ENCODE data around the gene PSD.

- PRO-cap = no peak
- RAMPAGE, long total RNA, 4 experiments = no peak in any of the 4 experiments
Measured at GRCh38 chr10:101046678-101047099, 15.1 kb upstream of the KAZALD1 start.

DNA sequence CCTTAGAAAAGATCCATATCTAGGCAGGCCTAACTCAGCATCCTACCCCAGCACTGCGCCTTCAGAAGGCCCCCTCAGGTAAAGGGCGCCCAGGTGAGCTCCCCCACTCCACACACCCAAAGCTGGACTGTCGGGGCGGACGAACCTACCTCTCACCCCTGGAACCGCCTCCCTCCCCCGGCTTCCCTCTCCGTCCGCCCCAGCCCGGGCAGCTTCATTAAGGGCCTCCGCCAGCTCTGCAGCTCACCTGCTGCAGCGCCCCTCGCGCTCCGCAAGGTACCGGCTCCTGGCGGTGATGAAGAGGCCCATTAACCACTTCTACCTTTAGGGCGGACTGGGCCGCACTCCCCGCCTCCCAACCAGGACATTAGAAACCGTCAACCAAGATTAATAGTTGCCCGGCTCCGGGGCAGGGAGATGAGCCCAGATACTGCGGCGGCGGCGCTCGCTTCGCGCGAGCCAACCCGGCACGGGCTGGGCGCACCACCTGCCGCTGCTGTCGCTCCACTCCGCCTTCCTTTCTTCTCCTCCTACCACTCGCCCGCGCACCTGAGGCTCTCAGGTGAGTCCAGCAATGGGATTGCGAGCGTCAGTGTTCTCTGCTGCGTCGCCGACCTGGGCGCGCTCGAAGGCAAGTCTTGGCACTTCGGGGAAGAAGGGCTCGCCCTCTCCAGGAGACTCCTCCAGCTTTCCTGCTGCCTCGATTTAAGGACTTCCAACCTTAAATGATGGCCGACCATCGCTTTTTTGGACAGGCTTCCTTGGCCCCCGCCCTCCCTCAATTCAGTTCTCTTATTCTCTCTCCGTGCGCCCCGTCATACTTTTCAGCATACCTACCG, 13.7 kb upstream of the KAZALD1 start:
- PRO-cap = no peak
- RAMPAGE, long total RNA, 4 experiments = no peak in any of the 4 experiments

DNA sequence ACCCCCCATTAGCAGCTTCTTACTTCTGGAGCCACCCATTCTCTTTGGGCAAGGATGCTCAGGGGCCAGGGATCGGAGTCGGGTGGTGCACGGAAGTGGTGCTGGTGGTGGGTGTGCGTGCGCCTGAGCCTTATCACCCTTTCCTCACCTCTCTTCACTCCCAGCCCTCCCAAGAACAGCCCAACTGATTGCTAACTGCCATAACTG, 286 bp downstream of the KAZALD1 start:
- PRO-cap = no peak
- RAMPAGE, long total RNA, 4 experiments = no peak in any of the 4 experiments

DNA sequence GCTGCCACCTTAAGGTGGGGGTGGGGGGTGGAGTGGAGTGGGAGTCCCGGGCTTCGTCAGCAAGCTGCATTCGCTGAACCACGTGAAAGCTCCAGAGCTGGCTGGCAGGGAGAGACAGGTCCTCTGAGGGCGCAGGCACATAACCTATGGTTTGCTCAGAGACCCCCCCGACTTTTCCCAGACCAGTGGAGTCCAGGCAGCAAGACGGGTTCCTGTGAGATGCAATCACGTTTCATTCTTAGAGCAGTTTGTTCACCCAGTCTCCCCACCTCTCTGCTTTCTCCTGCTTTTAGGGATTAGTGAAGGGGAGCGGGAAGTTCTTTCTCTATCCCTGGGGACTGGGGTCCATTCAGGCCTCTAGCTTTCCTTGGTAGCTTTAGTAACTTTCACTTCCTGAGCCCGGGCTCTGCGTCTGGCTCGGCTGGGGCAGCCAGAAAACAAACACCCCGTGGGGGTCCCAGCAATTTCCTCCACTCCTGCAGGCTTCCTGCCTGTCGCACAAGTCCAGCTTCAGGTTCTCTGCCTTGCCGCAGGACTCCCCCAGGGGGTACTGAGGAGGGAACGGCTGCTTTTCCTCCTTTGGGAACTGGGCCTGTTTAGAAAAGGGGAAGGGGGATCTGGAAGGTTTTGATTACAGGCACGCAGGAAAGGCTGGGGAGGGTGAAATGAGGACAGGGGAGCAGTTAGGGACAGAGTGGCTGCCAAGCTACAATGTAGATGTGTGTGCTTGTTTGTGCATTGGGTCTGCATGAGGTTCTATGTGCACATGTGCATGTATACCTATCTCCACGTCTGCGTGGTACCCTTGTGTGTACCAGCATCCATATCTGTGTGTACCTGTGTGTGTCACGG, 1.7 kb downstream of the KAZALD1 start:
- PRO-cap = no peak
- RAMPAGE, long total RNA, 4 experiments = no peak in any of the 4 experiments

DNA sequence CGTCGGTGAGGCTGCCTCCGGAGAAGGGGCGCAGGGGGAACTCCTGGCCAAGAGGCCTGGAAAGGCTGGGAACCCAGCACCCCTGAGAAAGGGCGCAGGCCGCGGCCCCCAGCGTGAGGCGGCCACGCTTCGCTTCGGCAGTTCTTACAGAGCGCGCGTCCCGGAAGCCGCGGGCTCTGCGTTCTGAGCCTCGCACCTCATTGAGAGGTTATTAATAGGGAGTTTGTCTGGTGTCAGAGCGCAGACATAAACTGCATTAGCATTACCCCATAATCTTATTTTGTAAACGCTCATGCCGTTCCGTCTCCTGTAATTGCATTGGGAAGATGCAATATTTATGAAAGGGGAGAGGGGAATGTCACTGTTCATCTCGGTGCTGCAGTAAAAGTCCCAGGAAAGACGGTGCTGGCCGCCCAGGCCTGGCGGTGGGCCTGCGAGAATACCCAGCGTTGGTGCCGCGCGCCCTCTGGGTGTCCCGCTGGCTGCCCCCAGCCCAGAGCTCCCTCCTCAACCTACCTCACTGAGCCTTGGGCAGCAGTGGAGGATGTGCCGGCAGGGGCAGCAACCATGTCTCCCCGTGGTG, 9.7 kb upstream of the TLX1 start:
- PRO-cap = no peak
- RAMPAGE, long total RNA, 4 experiments = no peak in any of the 4 experiments

DNA sequence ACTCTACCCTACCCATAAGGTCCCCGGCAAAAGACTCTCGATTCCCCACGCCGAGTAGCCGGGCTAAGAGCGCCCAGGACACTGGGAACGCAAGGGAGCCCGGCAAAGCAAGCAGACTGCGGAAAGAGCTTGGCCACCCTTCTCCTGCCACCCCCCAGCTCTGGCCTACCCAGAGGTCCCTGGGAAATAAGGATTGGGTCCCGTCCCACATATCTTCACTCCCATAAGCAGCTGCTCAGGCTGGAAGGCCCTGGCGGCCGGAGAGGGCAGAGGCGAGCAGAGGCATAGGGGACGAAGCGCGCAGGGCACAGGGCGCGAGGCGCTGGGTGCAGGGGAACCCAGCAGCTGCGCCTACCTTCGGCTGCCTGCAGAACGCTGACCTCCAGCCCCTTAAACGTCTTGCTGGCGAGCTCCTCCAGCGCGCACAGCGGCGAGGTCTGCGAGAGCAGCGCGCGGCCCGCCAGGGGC, 1.1 kb downstream of the LBX1 start:
- PRO-cap = no peak
- RAMPAGE, long total RNA, 4 experiments = no peak in any of the 4 experiments

DNA sequence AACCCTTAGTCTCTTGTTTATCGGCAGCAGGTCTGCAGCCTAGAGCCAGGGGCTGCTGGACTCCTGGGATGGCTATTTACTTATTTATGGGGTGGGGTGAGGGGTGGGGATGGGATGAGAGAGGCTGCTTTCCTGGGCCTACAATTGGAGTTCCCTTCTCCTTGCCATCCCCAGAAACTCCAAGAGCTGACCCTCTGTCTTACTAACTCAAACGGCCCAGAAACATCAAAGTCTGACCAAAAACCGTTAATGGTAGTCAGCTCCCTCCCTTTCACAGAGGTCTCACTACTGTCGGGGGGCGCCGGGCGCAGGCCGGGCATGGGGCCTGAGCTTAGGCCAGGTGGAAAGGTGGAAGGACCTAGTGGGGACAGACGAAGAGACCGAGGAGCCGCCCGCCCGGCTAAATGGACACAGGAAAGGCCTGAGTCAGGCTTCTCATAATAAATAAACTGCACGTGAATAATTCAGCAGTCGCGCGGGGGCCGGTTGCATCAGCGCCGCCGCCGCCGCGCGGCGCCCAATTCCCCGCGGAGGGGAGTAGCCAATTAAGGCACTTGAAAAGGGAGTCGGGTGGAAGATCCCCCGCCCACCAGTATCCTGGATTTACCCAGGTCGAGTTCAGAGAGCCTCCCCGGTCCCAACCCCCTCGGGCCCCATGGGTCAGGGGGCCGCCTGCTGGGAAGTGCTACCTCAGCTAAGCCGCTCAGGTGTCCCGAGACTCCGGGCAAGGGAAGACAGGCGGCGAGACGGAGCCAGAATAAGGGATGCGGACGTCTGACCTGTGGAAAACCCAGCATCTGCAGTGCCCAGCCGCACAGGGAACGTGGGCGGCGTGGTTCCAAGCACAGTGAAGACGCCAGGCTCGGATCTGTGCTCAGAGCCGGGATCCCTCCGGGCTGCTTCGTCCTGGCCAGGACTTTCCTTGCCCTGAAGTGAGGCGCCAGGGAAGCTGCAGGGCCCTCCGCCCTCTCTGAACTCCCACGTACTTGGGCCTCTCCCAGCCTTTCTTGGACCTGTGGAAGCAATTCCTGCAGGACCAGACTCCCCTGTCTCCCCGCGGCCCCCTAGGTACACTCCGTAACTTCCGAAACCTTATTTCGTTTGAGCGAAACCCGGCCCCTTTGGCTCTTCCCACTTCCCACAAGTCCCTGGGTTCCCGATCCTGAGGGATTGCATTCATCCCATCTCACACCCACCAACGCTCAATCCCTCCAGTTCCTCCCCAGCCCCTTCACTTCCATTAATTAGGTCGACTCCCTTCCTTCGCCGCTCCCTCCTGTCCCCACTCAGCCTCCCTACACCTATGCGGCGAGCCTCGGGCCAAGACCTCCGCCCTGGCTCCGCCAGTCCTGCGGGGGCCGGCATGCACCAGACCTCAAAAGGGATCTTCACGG, 7.2 kb upstream of the LBX1 start:
- PRO-cap = no peak
- RAMPAGE, long total RNA, 4 experiments = no peak in any of the 4 experiments

GRCh38 chr10:101651309-101651545, 43.7 kb downstream of the FBXW4 start:
- PRO-cap = no peak
- RAMPAGE, long total RNA, 4 experiments = no peak in any of the 4 experiments

DNA sequence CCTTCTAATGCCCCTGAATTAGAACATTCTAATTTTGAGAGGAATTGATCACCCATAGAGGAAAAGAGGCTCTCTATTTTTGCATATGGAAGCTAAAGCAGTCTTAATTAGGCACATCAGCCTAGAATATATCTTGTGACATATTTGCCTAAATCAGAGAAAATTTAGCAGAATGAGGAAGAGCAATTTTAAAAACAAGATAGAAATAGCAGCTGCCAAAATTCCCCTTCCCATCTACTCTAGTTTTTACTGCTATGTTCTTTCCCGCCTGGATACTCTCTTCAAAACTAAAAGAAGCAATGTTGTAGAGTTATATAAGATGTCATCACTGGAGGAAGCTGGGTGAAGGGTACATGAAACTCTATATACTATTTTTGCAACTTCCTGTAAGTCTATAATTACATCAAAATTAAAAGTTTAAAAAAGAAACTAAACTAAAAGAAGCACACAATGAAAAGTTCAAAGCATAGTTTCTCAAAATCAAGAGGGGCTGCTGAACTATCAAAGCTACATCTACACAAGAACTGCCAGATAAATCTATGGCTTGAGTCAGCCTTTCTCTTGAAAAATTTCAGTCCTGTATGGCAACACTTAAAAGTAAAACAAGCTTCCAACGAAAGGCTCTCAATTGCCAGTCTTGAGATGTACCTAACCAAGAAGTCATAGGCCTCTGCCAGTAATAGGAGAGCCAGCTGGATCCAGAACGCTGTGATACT, 86.9 kb downstream of the ARMH3 start:
- PRO-cap = no peak
- RAMPAGE, long total RNA, 4 experiments = no peak in any of the 4 experiments

DNA sequence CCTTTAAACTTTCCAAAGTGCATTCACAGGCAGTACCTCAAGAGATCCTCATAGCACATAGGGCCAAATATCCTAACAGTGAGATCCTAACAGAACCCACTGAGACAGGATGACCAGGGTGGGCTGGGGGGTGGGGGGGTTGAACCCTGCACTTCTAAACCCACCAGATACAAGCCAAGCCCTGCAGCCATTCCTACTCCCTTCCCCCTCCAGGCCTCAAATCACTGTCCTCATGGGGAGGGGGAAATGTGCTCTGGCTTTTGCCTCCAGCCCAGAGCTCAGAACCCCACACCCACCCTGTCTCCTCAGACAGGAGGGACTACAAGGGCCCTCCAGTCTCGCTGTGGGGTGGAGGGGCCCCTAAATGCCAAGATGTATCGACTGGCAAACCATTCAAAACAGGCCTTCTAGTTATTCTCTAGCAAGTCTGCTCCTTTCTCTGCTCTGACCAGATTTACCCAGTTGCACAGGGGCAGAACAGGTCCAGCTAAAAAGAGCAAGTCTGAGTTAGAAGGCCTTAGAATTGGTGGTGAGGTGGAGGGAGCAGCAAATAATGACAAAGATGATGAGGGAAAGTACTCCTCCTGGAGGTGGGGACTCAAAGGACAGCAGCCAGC, 3.2 kb downstream of the LDB1 start:
- PRO-cap = no peak
- RAMPAGE, long total RNA, 4 experiments = no peak in any of the 4 experiments

- PRO-cap = no peak
- RAMPAGE, long total RNA, 4 experiments = no peak in any of the 4 experiments
Measured at GRCh38 chr10:102121805-102121994, 1.5 kb upstream of the LDB1 start.

DNA sequence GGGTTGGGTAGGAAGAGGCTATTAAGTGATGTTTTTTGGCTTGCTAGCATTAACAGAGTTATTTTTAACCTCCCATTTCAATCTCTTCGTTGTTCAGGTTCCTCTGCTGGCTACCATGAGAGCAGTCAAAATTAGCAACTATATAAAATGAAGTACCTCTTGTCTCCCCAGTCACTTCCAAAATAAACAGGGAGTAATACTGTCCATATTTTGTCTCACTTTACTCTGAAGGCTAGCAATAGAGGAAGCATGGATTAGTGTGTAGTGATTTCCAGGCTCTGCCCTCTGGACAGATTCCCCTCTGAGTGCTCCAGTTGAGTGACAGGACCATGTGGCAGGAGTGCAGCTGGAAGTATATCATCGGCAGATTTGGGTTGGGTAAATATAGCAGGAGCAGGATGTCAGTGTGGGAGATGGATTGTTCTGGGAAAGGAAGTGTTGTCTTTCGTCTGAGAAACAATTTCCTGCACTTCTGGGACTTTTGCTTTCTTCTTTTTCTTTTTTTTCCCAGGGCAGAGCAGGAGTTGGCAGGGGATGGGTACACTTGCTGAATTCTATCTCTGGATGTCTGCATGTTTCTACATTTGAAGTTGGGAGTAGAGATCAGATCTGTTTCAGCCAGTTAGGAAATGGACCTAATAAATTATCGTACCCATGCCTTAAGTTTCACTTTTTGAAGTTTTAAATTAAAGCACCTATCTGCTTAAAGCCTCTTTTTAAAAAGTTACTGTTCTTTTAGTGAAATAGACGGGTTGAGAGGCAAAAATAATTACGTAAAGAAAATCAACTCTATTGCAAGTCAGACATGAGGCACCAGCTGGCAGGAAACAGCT, 35.4 kb downstream of the GBF1 start:
- PRO-cap = no peak
- RAMPAGE, long total RNA, 4 experiments = no peak in any of the 4 experiments

GRCh38 chr10:102310432-102311790, 65.6 kb downstream of the GBF1 start:
- PRO-cap = no peak
- RAMPAGE, long total RNA, 4 experiments = no peak in any of the 4 experiments

GRCh38 chr10:102401725-102402513, 6.4 kb downstream of the NFKB2 start:
- PRO-cap = no peak
- RAMPAGE, long total RNA, 4 experiments = no peak in any of the 4 experiments

- PRO-cap = no peak
- RAMPAGE, long total RNA, 4 experiments = no peak in any of the 4 experiments
Measured at GRCh38 chr10:102418429-102419057, at the start of gene PSD. PSD (minus strand) TSS chr10:102418785.

DNA sequence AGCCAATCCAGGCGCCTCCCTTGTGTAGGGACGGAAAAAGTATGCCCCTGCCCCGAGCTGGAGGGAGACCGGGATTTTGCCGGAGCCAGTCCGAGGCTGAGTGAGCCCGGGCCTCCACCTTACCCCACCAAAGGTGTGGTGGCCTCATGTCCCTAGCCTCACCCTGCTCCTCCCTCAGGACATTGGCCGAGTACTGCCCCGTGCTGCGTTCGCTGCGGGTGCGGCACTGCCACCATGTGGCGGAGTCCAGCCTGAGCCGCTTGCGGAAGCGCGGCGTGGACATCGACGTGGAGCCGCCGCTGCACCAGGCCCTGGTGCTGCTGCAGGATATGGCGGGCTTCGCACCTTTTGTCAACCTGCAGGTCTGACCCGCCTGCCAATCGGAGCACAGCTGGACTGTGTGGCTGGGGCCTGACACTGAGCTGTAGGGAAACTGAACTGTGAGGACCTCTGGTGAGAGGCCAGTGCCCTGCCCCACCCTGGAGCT, 2.0 kb downstream of the FBXL15 start:
- PRO-cap = bidirectional peak, plus-strand start at position 254 of the sequence, minus-strand start at position 195 of the sequence
- RAMPAGE, long total RNA, 4 experiments = no peak in any of the 4 experiments

GRCh38 chr10:102436143-102437231, 4.1 kb upstream of the CUEDC2 start:
- PRO-cap = no peak
- RAMPAGE, long total RNA, 4 experiments = no peak in any of the 4 experiments

DNA sequence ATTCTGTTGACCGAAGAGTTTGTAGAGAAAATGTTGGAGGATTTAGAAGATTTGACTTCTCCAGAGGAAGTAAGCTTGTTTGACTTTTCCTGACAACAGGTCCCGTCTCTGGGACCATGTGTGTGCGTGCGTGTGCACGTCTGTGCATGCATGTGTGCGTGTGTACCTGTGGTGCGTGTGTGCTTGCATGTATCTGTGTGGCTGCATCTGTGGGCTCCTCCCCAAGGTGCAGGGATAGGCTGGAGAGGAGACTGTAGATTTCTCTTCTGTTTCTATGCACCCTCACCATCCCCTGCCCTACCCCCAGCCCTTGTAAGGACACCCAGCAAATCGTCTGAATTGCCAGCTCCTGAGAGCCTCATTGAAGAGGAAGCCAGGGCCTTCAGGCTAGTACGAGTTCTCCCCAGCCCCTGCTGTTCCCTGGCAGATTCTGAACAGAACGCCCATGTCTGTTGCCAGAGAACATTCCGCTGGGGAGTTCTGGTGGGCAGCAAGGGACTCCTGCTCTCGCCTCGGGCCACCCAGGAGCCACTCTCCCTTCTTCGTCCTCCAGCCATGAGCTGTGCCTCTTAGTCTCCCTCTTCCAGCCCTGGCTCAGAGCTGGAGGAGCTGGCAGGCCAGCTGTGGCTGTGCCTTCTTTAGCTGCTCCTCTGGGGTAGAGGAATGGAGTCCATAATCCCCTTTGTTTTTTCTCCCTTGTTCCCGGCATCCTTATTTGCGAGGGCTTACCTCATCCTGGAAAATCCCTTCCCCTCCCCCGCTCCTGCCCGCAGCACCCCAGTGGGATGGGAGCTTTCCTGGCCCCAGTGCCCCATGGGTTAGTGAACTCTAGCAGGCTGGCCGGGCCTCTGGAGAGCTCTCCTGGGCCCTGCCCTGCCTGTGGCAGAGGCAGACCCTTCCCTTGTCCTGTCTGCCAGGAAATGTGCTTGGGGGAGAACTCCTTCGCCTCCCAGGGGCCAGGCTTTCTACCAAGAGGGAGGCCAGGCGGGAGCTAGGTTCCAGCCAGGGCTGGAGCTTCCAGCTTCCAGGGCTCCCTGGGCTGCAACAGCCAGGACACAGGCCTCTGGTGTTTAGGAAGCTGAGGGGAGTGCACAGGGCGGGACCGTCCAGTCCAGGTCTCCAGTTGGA, 16.7 kb upstream of the TRIM8 start:
- PRO-cap = no peak
- RAMPAGE, long total RNA, 4 experiments = no peak in any of the 4 experiments

GRCh38 chr10:102660469-102661092, 16.3 kb downstream of the TRIM8 start:
- PRO-cap = no peak
- RAMPAGE, long total RNA, 4 experiments = no peak in any of the 4 experiments

GRCh38 chr10:102667966-102668495, 23.8 kb downstream of the TRIM8 start:
- PRO-cap = no peak
- RAMPAGE, long total RNA, 4 experiments = no peak in any of the 4 experiments

All from gastroesophageal sphincter (tissue), 4 donors.